Progenitor cell of endocrine pancreas (in vitro differentiated cells): Measurements from ENCODE around the gene SCAI.

DNA sequence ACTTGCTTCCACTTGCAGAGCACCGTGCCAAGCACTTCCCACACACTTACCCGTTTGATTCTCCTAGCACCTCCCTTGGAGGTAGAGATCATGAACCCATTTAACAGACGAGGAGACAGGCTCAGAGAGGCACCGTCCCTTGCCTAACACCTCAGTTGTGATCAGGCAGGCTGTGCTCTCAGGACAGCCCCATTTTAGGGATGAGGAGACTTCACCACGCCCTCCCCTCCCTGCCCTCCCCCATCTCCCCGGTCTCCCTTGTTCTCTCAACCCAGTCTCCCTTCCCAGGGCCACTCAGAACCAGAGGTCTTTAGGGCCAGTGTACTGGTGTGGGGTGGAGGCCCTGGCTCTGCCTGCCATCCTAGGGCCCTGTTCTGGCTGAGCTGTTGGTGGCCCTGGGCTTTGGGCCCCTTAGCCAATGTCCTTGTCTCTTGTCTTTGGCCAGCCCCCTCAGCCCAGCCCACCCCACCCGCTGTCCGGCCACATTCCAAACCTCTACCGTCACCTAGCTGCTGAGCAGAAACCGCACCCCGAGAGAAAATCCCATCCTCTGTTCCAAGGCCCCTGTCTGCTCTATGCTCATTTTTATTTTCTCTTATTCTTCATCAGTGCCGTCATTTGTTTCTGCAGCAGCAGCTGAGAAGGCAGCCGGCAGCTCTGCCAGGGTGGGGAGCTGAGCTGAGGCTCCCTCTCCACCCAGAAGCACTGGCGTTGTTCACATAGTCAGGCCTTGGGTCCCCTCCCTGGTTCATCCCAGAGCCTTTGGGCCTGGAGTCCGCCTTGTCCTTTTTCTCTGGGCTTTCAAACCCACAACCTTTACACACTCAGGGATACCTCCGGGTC is 33.9 kb downstream of the OLFML2A start:
- PRO-cap, result bidirectional peak, plus-strand start at position 618 of the sequence, minus-strand start at position 376 of the sequence

GRCh38 chr9:124852459-124853007 is 727 bp upstream of the WDR38 start:
- PRO-cap, result no peak

DNA sequence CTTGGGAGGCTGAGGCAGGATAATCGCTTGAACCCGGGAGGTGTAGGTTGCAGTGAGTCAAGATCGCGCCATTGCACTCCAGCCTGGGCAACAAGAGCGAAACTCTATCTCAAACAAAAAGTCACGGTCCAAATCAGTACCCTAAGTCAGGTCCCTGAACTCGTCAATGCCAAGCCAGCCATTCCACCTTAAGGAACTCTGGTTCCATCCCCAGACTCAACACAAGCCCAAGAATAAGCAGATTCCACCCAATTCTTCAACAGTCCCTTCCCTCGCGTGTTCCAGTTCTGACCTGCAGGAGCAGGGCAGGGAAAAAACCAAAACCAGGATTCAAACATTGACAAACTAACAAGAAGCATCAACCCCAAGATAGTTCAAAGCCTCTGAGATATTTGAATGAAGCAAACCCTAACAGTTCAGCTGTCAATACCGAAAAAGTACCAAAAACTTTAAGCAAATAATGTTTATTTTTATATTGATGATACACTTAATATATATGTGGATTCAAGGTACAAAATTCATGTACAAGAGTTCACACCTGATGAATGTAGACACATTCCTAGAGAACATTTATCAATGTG is 1.4 kb upstream of the GOLGA1 start:
- PRO-cap, result no peak

DNA sequence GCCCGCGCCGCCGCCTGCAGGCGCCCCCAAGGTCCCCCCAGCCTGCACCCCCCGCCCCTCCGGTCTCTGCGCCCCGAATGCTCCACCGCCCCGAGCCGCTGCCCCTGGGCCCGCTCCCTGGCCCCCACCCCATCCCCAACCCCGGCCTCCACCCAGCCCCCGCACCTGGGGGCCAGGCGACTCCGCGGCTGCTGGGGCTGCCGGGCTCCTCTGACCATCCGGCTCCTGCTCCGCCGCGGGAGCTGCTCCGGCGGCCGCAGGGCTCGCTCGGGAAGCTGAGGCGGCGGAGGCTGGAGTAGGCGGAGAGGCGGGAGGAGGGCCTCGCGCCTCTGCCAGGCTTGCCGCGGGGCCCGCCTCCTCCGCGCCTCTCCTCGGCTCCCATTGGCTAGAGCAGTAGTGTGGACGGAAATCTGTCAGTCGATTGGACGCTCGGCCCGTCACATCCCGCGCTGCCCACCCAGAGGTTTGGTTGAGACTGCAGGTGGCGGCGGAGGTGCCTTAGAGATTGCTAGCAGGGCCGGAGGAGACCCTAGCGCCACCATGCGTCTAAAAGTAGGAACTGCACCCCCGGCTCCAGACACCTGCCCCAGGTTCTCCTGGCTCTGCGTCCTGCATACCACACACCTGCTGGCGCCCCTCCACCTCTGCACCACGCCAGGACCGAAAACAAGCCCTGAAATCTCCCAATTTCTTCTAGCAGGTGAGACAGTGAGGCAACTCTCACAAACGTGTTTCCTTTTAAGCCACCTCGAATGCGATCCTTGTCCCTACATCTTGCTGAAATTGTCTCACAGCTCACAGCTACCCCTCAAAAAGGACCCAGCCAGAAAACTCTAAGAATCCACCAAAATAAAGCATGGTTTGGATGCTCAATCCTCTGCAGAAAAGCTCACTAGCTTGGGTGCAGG is at the start of gene SCAI:
SCAI (minus strand) TSS at position 309 of the 908 bp plus-strand sequence.
- PRO-cap, result bidirectional peak, plus-strand start at position 607 of the sequence, minus-strand start at position 244 of the sequence

DNA sequence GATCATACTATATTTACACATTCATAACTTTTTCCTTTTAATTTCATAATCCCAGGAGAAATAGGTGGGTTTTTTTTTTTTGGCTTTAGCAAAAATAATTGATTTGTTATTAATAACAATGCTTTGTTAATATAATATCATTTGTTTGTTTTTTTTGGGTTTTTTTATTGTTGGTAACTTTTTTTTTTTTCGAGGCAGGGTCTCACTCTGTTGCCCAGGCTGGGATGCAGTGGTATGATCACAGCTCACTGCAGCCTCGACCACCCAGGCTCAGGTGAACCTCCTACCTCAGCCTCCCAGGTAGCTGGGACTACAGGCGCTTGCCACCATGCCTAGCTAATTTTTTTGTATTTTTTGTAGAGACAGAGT is 14.8 kb downstream of the RABEPK start:
- PRO-cap, result no peak

GRCh38 chr9:125288515-125289170 is 27.0 kb downstream of the GAPVD1 start:
- PRO-cap, result no peak

DNA sequence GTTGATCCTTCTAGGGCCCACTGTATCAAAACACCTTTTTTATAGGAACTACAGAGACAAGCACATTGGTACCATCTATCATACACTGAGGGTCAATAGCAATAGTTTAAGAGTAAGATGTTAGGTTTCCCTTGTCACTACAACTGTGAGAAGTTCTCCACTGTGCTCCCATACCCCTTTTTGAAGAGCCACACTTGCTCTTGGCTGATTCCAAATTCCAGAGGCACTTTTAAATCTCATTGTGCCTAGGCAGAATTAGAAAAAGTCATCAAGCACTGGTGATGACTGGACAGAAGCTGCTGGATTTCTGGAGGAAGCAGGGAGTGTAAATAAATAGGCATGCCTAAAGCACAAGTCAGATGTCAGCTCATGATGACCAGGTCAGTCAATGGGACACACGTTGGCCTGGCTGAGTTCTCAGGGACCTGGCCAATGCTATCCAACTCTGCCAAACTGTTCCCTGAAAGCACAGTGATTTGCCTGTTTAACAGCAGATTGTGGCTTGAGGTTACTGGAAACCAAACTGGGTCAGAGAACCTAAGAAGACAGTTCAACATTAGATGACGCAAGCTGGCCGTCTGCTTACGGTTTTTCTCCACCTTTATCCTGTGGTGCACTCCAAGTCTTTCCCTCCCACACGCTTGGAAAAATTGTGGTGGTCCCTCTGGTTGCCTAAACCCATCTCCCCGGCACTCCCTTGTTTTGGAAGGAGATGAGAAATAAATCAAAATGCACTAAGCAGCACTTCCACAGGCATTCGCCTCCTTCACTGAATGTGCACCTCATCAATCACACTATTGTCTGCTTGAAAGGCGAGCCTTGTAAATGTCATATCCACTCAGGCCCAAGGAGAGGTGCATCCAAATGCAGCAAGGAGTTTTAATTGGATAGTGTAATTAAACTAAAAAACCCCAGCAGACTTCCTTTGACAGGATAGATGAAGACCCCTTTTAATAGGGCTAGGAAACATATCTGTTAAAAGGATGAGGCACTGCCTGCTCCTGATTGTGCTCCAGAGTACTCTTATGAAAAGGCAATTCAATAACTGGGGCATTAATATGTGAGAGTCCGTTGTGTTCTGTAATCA is 199.3 kb downstream of the GAPVD1 start:
- PRO-cap, result no peak

- PRO-cap, result no peak
Measured at GRCh38 chr9:125745716-125746432, 1.3 kb upstream of the PBX3 start.

GRCh38 chr9:126345517-126345804 is 18.8 kb downstream of the MVB12B start:
- PRO-cap, result no peak

DNA sequence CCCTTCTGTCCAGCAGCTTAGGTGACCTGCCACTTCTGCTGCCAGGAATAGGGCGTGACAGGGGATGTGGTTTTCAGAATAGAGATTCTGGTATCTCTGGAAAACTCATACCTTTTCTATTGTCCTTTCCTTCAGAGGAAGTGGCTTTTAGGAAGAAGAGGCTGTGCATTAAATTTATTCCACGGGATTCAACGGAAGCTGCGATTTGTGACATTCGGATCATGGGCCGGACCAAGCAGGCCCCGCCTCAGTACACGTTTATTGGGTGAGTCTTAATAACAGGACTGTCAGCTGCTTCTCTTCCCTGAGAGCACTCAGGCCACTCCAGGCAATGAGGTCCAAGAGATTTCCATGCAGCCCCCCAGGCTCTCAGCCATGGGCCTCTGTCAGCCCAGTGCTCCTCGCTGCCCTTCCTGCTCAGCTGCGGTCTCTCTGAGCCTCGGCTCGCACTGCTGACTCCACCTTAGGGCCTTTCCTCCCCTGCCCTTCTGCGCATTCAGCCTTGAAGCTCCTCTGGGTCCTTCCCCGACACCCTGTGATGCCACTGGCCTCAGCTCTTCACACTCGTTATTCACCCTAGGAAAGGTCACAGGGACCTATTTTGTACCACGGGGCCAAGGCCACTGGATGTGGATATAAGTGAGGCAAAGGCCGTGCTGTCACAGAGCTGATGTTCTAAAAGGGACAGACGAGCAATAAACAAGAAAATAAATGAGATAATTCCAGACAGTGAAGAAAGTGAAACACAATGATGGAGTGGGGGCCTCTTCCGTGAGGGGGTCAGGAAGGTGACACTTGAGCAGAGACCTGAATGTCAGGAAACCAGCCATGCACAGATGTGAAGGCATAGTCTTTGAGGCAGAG is 65.5 kb downstream of the MVB12B start:
- PRO-cap, result no peak

- PRO-cap, result no peak
Measured at GRCh38 chr9:126514035-126514769, 99.5 kb upstream of the LMX1B start.

DNA sequence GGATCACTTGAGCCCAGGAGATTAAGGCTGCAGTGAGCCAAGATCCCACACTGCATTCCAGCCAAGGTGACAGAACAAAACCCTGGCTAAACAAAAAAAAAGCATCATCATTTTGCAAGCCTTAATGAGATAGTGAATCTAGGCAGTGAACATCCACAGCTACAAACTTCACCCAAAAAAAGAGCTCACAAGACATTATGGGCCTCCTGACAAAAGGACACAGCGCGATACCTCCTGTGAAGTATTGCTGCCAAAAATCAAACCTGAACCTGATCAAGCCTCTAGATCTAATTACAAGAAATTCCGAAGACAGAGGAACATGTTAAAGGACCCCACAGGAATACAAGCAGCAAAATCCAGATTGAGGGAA is 16.5 kb upstream of the LMX1B start:
- PRO-cap, result no peak

GRCh38 chr9:126617597-126618149 is 3.9 kb downstream of the LMX1B start:
- PRO-cap, result no peak

GRCh38 chr9:126721400-126722120 is 83.3 kb upstream of the ZBTB43 start:
- PRO-cap, result no peak

DNA sequence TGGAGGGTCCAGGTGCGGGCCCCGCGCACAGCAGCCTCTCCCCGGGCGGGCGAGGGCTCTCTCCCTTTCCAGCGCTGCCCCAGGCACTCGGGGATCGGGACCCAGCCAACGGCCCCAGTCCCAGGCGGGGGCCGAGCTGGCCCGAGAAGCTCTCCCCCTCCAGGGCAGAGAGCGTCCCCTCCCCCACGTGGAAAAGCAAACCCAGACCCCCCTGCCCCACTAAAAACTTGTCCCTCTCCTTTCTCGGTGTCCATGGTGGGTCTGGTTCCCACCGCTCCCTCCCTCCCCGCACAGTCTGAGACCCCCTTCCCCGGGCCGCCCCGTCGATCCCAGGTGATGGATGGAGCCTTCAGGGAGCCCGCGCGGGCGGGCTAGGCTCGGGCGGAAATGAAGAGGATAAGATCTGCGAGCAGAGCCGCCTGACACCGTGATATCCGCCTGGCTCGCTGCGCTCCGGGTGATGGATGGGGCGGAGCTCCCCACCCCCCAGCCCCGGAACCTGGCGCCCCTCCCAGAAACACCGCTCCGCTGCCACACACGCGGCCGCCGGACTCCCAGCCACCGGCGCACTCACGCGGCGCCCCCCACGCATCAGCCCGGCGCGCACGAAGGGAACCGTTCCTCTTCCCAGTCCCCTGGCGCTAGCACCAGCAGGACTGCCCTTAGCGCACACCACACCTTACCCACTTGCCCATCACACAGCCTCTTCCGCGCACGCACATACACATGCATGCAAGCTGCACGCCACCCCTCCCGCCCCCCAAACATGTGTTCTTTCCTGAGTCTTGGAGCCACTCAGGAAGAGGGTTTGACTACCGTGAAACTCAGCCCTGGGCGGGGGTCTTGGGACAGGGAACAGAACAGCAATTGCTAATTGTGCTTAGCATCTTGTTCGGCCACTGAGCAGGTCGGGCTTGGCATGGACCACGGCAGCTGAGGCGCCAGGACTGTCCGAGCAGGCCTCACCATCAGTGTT is 81.6 kb upstream of the ZBTB43 start:
- PRO-cap, result no peak

- PRO-cap, result no peak
Measured at GRCh38 chr9:126838350-126839088, 21.9 kb upstream of the ZBTB34 start.

DNA sequence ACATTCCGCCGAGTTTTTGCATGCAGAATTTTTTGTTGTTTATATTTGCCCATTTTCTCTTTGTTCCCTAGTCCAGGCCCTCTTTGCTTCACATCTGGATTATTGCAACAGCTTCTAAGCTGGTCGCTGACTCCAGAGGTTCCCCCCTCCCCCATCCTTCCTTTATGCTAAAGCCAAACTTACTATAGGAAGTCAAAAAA is 1.2 kb downstream of the ZBTB34 start:
- PRO-cap, result no peak

GRCh38 chr9:126916197-126916500 is 1.6 kb downstream of the RALGPS1 start:
- PRO-cap, result no peak

DNA sequence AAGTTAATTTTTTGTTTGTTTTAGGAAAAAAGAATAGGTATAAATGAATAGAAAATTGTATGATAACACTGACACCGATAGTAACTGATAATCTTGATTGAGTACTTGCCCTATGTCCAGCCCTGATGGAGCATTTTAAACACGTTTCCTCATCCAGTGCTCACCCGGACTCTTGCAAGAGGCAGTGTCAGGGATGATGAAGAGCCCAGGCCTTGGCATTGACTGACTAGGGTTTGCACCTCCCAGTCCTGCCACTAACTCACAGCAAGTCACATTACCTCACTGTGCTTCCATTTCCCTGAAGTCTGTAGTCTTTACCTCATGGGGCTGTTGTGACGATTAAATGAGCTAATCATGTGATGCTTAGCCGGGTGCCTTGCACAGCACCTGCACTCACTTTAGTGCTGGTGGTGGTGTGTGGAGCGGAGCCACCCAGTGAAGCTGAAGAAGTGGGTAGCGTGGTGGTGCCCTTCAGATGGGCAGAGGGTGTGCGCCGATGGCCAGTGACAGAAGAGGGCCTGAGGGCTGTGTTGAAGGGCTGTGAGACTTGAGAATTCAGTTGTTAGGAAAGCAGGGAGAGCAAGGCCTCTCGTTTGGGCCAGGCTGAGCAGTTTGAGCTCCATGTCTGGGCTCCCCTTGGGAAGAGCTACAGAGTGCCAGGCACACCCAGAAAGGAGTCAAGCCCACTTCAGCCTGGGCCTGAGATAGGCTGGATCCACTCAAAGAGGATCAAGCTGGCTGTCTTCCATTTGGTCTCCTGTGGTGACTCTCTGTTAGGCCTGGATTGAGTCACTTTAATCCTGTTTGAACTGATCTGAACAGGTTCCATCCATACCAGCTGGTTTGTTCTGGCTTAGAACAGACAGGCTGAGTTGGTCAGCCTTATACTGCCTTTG is 42.4 kb downstream of the RALGPS1 start:
- PRO-cap, result no peak

GRCh38 chr9:127021684-127022161 is 100.7 kb downstream of the ANGPTL2 start:
- PRO-cap, result no peak